ENCODE results near the gene HPS4.

DNA sequence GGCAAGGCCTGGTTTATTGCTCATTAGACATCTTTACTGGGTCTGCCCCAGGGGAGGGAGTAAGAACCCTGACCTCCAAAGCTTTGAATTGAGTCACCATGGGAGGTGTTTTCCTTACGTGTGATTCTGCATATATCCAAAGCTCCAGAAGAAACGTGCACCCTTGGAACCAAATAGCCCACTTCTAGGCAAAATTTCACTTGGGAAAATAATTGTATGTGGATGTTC, 61.3 kb downstream of the KIAA1671 start:
- PRO-cap: no peak
- RAMPAGE, long total RNA: no peak

DNA sequence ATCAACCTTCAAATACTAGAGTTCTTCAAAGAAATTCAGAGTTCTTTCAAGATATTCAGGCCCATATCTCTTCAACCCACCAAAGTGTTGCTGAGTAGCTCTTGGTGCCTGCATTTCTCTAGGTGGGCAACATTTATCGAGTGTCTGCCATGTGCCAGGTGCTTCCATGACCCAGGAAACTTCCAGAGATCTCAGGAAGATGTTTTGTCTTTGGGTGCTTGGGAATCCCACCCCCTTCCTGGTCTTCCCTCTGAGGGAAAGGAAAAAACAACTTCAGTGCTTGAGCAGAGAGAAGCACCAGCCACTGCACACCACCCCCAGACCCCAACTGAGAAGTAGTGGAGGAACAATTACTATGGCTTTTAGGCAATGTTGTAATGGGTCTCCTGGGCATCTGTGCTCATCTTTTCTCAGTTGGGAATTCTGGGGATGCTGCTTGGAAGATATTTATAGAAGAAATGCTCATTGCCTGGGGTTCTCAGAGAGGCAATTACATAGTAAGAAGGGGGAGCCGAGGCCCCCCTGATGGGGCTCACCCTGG, 60.9 kb upstream of the CRYBB3 start:
- PRO-cap: no peak
- RAMPAGE, long total RNA: no peak

DNA sequence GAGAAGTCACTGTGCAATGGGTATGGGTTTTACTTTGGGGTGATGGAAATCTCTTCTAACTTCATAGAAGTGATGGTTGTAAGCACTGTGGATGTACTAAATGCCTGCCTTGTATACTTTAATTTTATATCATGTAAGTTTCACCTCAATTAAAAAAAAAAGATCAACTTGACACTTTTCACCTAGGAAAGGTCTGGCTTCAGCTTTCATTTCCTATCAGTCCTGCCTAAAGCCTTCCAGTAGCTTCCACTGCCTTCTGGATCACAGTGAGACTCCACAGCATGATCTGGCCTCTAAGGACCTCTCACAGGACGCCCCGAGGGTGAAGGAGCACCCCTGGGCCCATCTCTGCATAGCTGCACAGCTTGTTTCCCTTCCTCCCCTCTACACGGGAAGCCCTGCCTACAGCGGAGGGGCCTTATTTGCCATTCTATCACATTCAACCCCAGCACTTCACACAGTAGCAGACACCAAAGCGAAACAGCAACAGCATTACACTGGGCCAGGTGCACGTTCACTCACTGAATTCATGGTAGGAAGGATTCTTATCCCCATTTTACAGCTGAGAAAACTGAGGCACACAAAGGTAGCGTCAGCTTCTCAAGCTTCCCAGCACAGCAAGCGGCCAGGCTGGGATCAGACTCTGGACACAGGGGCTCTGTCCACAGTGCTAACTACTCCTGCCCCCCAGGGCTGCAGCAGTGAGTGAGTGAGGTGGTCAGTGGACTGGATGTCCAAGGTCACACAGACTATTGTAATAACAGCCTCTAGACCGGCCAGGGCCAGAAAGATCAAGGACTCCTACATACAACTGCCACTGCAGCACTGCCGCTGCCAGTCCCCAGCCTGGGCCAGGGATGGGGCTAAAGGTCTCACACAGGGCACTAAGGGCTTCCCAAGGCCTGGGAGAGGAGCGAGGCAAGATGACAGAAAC, 162.2 kb upstream of the GRK3 start:
- PRO-cap: no peak
- RAMPAGE, long total RNA: no peak

GRCh38 chr22:25462160-25463032, 102.1 kb upstream of the GRK3 start:
- PRO-cap: no peak
- RAMPAGE, long total RNA: no peak

- PRO-cap: no peak
- RAMPAGE, long total RNA: no peak
These were observed 12.2 kb upstream of the ASPHD2 start for GRCh38 chr22:26416736-26417373.

- PRO-cap: bidirectional peak, plus-strand start at chr22:26483877, minus-strand start at chr22:26483828
- RAMPAGE, long total RNA: no peak
These were observed at the start of gene HPS4 for GRCh38 chr22:26483026-26484212. Gene HPS4 (minus strand): TSS chr22:26483783.

- PRO-cap: no peak
- RAMPAGE, long total RNA: no peak
These were observed 4.4 kb upstream of the TFIP11 start for GRCh38 chr22:26516469-26517296.

- PRO-cap: no peak
- RAMPAGE, long total RNA: no peak
These were observed 1.8 kb downstream of the TPST2 start for GRCh38 chr22:26588014-26588712.

GRCh38 chr22:26726875-26728057, 105.5 kb downstream of the CRYBA4 start:
- PRO-cap: no peak
- RAMPAGE, long total RNA: no peak

GRCh38 chr22:27076257-27076499, 454.4 kb downstream of the CRYBA4 start:
- PRO-cap: unidirectional peak, minus-strand start at chr22:27076412
- RAMPAGE, long total RNA: no peak

- PRO-cap: no peak
- RAMPAGE, long total RNA: no peak
These were observed 587.4 kb downstream of the MN1 start for GRCh38 chr22:27214102-27214688.

GRCh38 chr22:27311621-27312083, 489.9 kb downstream of the MN1 start:
- PRO-cap: no peak
- RAMPAGE, long total RNA: no peak

DNA sequence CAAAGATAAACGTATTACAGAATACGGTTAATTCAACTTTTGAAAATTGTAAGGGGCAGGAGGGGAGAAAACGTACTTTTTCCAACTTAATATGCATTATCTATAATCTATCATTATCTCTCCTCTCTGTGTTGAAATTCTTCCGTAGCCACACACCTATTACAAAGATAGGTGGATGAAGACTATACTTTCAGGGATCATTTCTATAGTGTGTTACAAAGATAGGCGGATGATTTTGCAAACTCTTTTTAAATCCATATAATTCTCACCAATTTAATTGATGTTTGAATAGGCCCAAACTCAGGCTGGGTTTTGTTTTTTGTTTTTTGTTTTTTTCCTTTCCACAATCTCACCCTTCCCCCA, 8.4 kb downstream of the MN1 start:
- PRO-cap: no peak
- RAMPAGE, long total RNA: no peak

GRCh38 chr22:27865448-27865837, 53.6 kb downstream of the PITPNB start:
- PRO-cap: no peak
- RAMPAGE, long total RNA: no peak

GRCh38 chr22:27895579-27896049, 23.4 kb downstream of the PITPNB start:
- PRO-cap: no peak
- RAMPAGE, long total RNA: no peak

GRCh38 chr22:27910866-27911267, 8.2 kb downstream of the PITPNB start:
- PRO-cap: no peak
- RAMPAGE, long total RNA: no peak

DNA sequence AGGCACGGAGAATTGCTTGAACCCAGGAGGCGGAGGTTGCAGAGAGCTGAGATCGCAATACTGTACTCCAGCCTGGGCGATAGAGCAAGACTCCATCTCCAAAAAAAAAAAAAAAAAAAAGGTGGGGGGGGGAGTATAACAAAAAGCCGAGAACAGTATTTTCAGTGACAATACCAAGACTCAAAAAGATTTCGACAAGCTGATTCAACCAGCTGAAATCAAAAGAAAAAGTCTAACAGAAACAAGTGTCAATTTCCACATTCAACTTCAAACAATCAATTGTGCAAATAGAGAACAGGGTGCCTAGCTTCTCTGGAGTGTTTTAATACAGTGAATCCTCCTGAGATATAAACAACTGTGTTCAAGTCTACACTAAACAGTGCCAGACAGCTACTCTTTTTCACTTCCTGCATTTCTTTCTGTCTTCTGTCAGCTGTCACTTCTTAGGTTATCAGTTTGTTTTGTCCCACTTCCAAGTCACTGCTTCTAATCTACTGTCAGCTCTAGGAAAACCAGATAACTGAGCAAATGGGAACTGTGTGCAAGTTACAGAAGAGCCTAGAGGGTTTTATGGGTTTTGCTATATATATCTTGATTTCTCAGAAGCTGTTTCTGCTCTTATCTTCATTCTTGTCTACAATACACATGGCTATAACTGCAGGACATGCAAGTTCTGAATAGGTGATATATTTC, 6.0 kb downstream of the PITPNB start:
- PRO-cap: no peak
- RAMPAGE, long total RNA: no peak

- PRO-cap: no peak
- RAMPAGE, long total RNA: no peak
These were observed 11.3 kb upstream of the PITPNB start for GRCh38 chr22:27930347-27930671.

- PRO-cap: no peak
- RAMPAGE, long total RNA: no peak
These were observed 40.3 kb upstream of the PITPNB start for GRCh38 chr22:27959209-27959971.

- PRO-cap: no peak
- RAMPAGE, long total RNA: no peak
These were observed 64.1 kb upstream of the PITPNB start for GRCh38 chr22:27982897-27983859.

All from urinary bladder (tissue), 3 donors.